ENCODE results near the gene CCDC65.

DNA sequence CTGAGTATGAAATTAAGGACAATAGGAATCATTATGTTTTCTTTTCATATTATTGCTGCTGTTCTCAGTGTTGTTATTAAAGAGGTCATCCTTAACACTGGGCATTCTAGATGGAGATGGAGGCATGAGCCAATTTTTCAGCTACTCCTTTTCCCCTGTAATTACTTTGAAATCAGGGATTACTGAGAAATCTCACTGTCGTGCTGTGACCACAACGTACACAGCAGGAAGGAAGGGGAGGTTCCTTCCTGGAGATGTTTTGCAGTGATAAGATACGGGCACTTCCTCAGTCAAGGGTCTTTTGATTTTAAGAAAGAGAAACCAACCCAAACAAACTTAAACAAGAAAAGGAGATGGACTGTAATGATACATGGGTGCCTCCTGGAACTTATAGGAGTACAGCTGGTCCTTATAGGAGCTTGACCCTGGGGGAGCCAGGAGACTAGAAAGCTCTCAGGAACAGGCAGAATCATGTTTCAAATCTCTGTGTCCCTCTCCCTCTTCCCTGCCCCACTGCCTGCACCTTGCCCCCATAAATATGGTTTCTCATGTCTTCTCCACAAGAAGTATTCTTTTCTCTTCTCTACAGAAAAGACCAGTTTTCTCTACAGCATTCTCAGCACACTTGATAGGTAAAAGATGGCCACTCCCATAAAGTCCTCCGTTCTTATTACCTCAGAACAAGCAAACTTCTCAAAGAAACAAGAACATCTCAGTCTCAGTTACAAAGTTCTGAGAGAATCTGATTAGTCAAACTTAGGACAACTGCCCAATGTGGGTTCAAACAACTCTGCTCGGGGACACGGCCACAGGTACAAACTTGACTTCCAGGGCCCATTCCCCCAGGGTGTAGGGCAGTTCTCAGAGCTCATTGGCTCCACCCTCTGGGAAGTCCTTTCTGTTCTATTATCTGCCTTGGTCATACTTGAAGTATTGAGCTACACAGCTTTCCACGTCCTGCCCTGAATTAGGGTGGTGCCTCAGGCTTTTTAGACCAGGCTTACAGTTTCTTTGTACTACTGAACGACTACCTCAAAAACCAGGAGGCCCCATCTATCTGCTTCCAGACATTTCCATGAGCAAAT lies 281.2 kb upstream of the AMIGO2 start:
- PRO-cap, result no peak
- RAMPAGE, long total RNA, result no peak

DNA sequence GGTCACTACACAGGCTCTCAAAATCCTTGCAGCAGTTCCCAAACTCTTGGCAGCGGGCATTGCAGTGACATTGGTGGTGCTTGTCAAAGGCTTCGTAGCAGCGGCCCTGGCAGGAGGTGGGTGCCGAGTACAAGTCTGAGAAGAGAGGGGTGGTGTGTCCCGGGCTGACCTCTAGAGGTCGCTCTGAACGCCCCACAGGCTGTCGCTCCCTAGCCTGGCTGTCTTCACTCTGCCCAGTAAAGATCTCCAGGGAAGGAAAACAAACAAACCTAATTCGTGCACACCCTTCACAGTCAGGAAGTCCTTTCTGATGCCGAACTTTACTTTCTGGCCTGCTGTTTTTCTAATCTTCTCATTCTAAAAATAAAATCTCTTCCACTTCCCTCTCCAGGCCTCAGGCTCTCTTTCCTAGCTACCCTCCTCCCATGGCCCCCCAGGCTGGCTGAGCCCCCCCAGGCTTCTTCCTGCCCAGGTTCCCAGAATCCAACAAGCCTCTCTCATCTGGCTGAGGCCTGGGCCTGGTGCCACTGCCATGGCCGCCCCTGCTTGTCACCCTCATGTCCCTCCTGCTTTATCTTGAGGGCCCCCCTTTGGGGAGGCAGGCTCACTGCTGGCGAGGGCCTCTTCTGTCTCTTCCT lies 7.7 kb downstream of the ENDOU start:
- PRO-cap, result bidirectional peak, plus-strand start at position 239 of the sequence, minus-strand start at position 231 of the sequence
- RAMPAGE, long total RNA, result no peak

- PRO-cap, result no peak
- RAMPAGE, long total RNA, result no peak
Observed at GRCh38 chr12:47759419-47759707, 683 bp upstream of the RAPGEF3 start.

GRCh38 chr12:47762950-47763332 lies 4.3 kb upstream of the RAPGEF3 start:
- PRO-cap, result no peak
- RAMPAGE, long total RNA, result no peak

GRCh38 chr12:47799368-47800014 lies 20.2 kb downstream of the HDAC7 start:
- PRO-cap, result no peak
- RAMPAGE, long total RNA, result no peak

DNA sequence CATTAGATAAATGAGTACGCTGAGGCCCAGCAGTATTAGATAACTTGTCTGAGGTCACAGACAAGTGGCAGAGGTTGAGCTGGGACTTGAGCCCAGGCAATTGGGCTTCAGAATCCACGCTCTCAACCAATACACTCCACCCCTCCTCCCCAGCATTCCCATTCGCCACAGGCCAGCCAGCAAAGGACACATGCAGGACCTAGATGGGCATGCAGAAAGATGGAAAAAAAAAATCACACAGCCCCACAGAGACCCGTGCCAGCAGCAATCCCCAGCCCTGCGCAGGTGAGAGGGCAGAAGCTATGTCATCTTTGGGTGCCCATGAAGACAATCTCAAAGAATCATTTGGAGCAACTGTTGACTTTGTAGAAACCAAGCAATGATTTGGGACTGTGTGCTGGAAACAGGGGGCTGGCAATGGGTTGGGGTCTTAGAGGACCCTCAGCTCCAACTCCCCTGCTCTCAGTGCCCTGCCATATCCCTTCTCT lies 12.2 kb downstream of the HDAC7 start:
- PRO-cap, result unidirectional peak, plus-strand start at position 161 of the sequence
- RAMPAGE, long total RNA, result no peak

GRCh38 chr12:47808904-47809584 lies 10.7 kb downstream of the HDAC7 start:
- PRO-cap, result no peak
- RAMPAGE, long total RNA, result start-site peak on the minus strand at chr12:47808828-47809546, 14 reads

GRCh38 chr12:47818486-47819523 lies 898 bp downstream of the HDAC7 start:
- PRO-cap, result unidirectional peak, plus-strand start at chr12:47818604; unidirectional peak, plus-strand start at chr12:47818802; unidirectional peak, plus-strand start at chr12:47818883; unidirectional peak, plus-strand start at chr12:47818946; bidirectional peak, plus-strand start at chr12:47819419, minus-strand start at chr12:47819304
- RAMPAGE, long total RNA, result start-site peak on the minus strand at chr12:47819120-47819418, 9 reads

DNA sequence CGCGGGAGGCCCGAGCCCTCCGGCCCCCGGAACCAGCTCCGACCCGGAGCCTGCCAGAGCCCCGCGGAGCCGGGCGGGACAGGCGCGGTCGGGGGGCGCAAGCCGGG lies 326 bp downstream of the HDAC7 start:
- PRO-cap, result no peak
- RAMPAGE, long total RNA, result no peak

DNA sequence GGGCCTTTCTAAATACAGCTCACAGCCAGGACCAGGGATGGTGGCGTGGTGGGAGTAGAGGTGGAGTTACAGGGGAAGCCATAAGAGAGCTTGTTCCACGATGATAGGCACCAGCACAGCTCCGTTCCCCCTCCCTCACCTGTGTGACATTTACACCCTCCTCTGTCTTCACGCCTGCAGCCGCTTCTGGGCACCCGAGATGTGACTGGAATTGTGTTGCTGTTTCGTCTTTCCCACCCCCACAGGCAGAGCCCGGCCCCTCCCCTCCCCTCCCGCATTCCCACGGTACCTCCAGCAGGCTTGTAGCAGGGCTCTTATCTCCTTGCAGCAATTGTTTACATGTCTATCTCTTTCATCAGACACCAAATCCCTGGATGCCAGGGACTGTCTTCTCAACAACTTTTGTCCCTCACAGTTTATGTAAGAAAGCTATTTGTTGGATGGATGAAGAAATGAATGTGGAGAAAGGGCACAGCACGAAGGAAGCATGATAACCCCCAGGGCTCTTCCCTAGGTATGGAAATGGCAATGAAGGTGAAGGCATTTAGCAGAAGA lies 31.0 kb upstream of the HDAC7 start:
- PRO-cap, result no peak
- RAMPAGE, long total RNA, result start-site peak on the minus strand centred at position 146 of the sequence, 99 bp wide, 5 reads

- PRO-cap, result no peak
- RAMPAGE, long total RNA, result start-site peak on the minus strand at chr12:48654503-48654518, 93 reads
Observed at GRCh38 chr12:48653743-48654748, 28.0 kb downstream of the KANSL2 start.

DNA sequence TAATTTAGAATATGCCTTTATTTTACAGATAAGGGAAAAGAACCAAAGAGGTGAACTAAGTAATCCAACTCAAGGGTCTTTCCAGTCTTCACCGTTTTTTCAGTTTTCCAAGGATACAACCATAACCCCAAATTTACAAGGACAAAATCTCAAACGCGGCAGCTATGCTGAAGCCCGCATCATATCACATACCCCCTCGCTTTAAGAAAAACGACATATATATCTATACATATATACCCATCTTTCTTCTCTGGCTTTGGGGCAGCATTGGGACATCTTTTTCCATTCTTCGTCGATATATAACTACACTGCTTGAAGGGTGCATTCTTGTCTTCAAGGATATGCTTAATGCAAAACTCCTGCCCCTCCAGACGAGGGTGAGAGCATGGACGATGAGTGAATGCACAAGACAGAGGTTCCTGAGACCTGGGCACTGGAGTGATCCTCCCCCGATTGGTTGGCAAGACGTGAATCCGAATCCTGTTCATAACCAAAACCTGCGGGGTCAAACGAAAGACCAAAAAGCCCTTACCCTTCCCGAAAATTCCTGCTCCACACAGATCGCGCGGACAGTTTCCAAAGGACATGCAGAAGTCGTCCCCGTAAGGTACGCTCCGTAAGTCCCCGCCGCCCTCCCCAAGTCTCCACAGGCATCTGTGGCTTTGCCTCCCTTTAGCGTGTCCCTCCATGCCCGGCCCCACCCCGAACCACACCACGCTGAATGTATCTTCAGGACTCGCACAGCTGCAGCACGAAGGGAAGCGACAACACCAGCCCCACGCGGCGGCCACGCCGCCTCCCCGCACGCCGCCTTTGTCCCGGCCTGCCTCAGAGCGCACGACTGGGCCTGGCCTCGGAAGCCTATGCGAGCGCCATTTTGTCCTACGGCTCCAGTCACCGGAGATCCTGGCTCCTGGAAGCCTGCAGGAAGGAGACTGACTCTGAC lies 620 bp downstream of the KANSL2 start:
- PRO-cap, result no peak
- RAMPAGE, long total RNA, result start-site peak on the minus strand centred at position 448 of the sequence, 412 bp wide, 57 reads

GRCh38 chr12:48789250-48790073 lies 573 bp upstream of the ADCY6 start:
- PRO-cap, result no peak
- RAMPAGE, long total RNA, result no peak

DNA sequence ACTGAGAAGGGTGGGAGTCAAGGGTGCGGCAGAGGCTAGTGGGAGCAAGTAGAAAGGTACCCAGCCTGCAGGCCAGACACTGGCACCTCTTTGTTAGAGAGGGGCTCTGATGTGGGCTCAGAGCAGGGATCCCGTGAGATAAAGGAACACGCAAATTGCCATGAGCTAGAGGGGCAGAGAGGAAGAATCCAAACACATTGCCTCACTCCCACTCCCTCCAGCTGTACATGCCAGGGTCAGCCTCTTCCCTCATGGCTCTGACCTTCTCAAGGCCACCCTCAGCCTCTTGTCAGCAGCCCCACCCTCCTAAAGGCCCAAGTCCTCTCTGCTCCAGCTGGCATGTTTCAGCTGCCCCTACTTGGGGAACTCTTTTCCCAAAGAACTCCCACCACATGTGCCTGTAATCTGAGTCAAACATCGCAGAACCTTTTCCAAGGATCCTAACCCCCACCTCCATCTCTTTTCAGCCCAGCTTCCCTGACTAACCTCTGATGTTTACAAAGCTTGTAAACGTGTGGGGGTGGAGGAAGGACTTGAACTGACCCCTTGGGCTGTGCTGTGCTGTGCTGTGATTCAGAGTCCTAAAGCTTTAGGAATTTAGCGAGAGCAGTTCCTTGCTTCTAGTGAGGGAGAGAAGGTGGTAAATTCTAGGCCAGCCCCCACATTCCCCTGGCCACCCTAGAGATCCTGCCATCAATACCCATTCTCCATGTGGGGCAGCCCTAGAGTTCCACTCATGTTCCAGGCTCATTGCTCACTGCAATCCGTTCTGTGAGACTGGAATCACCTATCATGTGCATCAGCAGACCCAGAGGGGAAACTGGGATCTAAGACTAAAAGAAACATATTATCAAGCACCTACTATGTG lies 7.3 kb upstream of the CACNB3 start:
- PRO-cap, result no peak
- RAMPAGE, long total RNA, result no peak

DNA sequence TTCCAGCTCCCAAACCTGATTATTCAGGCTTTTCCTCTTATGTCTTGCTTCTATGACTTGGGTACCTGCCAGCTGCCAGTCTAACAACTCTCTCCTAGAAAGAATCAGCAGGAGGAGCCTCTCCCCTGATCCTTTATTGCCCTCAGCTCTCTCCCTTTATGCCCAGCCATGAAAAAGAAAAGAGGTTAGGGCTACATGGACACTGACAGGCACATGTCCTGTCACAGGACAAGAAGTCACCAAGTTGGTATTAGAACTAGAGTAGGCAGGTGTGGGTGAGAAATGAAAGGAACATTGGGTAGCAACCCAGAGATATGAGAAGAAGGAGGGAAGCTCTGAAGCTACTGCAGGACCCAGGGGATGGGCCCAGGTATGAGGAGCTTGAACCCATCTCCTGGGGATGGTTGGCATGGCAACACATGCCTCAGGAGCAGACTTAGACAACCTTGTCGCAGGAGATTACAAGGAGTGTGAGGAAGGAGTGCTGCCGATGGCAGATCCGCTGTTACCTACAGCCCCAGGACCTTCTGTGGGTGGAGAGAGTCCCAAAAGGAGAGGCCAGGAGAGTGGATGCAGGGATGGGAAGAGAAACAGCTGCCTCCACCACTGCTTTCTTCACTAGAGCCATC lies 1.9 kb upstream of the CACNB3 start:
- PRO-cap, result no peak
- RAMPAGE, long total RNA, result start-site peak on the plus strand centred at position 189 of the sequence, 56 bp wide, 5 reads; start-site peak on the plus strand centred at position 424 of the sequence, 99 bp wide, 6 reads

GRCh38 chr12:48903244-48904552 lies at the start of gene CCDC65:
Gene CCDC65 (plus strand): TSS chr12:48904133.
- PRO-cap, result no peak
- RAMPAGE, long total RNA, result no peak

- PRO-cap, result no peak
- RAMPAGE, long total RNA, result no peak
Observed at GRCh38 chr12:48924373-48925290, 660 bp downstream of the FKBP11 start.

GRCh38 chr12:48969680-48970281 lies 1.8 kb downstream of the WNT10B start:
- PRO-cap, result no peak
- RAMPAGE, long total RNA, result no peak

DNA sequence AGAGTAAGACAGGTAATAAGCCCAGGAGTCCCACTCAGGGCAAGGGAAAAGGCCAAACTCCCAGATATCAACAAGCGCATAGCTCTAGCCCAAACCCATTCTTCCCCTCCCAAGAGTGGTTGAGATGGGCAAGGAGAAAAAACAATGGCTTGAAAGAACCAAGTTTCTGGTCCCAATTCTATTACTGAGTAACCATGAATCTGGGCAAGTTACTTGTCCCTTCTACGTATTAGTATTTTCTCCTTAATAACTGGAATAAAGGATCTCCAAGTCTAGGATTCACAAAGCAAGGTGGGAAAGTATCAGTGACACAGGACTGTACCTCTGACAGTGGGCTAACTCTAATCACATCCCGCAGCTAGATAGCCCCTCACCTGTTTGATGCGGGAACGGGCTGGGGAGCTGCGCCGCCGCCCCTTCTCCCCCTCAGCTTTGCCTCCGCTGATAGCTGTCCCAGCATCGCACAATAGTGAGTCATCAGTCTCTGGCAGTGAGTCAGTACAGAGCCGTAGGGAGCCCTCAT lies 11.2 kb downstream of the KMT2D start:
- PRO-cap, result no peak
- RAMPAGE, long total RNA, result no peak

DNA sequence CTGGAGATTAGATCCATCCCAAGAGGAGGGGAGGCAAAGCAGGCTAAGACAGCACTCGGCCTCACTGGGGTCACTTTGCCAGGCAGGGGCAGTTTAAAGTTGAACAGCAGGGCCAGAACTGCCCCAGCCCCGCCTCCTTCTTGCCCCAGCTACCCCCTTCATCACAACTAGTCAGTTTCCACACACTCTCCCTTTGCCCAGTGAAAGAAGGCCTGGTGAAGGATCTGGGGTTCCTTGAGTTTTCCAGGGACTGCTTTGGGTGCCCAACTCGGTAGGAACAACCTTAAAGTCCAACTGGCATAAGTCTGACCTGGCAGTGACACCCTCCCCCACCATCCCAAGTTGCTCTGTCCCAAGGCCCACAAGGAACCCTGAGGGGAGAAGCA lies 1.7 kb downstream of the KMT2D start:
- PRO-cap, result no peak
- RAMPAGE, long total RNA, result no peak